Fibroblast of the aortic adventitia (primary cell): ENCODE results near the genes ADAMTS10, NFILZ, OR1M1, OR7D2 and TYK2.

- CAGE, long polyA plus RNA = no peak
These were observed 2.0 kb downstream of the ZNF414 start for GRCh38 chr19:8511723-8512561.

DNA sequence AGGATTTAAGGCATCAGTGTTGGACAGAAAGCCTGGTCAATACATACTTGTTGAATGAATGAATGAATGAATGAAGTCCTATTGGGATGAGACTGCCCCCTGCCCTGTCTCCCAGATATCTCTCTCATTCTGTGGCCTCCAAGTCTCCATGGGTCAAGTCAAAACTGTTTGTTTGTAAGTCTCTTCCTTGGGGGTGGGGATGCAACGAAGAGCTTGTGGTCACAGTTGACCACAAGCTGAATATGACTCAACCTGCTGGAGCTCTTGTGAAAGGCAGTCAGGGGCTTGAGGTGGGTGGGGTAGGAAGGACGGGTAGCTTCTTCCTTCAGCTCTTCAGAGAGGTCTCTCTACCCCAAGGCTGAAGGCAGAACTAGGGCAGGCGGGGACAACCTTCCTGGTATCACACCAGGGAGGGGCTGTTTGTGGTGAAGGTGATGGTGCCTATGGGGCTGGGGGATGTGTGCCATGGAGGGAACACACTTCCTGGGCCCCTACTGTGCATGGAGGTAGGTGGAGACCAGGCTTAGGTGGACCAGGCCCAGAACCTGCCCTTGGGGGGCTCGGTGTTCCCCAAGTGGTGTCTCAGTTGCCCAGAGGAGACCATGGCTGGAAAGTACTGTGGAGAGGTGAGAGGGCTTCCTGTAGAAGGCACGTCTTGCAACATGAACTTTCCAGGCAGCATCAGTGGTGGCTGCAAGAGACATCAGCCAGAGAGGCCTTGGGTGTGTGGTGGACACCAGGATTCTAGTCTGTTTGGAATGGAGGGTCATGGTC is 8.0 kb downstream of the MYO1F start:
- CAGE, long polyA plus RNA = no peak

GRCh38 chr19:8575335-8576168 is 1.7 kb downstream of the MYO1F start:
- CAGE, long polyA plus RNA = no peak

- CAGE, long polyA plus RNA = no peak
These were observed at the start of gene ADAMTS10 for GRCh38 chr19:8610149-8611292. TSS of gene ADAMTS10 (minus strand) at chr19:8610715.

DNA sequence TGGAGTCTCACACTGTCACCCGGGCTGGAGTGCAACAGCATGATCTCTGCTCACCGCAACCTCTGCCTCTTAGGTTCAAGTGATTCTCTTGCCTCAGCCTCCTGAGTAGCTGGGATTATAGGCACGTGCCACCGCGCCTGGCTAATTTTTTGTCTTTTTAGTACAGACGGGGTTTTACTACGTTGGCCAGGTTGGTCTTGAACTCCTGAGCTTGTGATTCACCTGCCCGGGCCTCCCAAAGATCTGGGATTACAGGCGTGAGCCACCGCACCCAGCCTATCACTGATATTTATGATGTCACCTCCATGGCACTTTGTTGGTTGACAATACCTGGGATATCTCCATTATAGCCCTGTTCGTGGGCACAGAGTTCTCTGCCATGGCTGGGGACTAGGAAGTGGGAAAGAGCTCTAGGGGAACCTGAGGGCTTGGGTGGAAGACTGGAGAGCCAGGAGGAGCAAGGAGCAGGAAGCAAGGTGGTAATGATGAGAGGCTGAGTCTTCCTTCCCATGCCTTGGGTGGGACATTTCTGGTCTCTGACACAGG is at the start of gene NFILZ:
TSS of gene NFILZ (plus strand) at position 365 of the 546 bp plus-strand sequence.
- CAGE, long polyA plus RNA = no peak

- CAGE, long polyA plus RNA = no peak
These were observed 7.8 kb downstream of the NFILZ start for GRCh38 chr19:8638170-8638708.

GRCh38 chr19:9009826-9010628 is 76.8 kb upstream of the OR1M1 start:
- CAGE, long polyA plus RNA = no peak

DNA sequence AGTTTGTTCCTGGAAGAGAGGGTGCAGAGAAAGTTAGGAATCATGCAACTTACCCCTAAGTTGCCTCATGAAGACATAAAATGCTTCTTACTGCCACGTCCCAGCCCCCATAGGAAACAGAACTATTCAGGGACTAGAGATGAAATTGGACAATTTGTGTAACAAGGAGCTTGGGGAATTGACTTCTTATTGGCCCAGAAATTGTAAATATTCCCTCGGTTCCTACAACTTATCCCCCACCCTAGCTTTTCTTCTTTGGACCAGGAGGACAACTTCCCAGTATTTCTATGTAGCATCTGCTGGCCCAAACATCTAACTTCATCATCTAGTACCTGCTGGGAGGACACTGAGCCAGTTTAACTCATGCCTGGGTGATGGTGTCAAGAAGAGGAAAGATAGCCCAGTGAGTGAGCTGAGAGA is at the start of gene OR1M1:
TSS of gene OR1M1 (plus strand) at position 307 of the 420 bp plus-strand sequence.
- CAGE, long polyA plus RNA = no peak

- CAGE, long polyA plus RNA = no peak
These were observed at the start of gene OR7D2 for GRCh38 chr19:9178792-9179114. TSS of gene OR7D2 (plus strand) at chr19:9178979.

GRCh38 chr19:9323232-9323685 is 720 bp upstream of the ZNF559 start:
- CAGE, long polyA plus RNA = no peak

GRCh38 chr19:9498029-9498506 is 348 bp downstream of the ZNF560 start:
- CAGE, long polyA plus RNA = no peak

DNA sequence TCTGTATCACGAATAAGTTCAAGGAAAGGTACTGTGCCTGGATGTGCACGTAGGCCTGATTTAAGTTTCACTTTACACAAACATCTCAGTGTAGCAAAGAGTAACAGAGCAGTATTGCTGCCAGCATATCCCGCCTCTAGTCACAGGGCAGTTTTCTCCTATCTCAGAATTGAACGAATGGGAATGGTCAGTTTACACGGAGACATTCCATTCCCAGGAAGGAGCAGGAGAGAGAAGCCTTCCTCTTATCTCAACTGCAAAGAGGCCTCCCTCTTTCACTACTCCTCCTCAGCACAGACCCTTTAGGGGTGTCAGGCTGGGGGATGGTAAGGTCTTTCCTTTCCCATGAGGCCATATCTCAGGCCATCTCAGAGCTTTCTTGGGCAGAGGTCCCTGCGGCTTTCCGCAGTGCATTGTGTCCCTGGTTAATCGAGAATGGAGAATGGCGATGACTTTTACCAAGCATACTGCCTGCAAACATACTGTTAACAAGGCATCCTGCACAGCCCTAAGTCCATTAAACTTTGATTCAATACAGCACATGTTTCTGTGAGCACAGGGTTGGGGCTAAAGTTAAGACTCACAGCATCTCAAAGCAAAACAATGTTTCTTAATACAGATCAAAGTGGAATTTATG is 21.2 kb upstream of the ZNF846 start:
- CAGE, long polyA plus RNA = no peak

- CAGE, long polyA plus RNA = no peak
These were observed 534 bp upstream of the FBXL12 start for GRCh38 chr19:9819382-9819844.

- CAGE, long polyA plus RNA = no peak
These were observed 27.8 kb downstream of the PIN1 start for GRCh38 chr19:9862840-9863368.

GRCh38 chr19:10007999-10008601 is 2.2 kb downstream of the COL5A3 start:
- CAGE, long polyA plus RNA = no peak

GRCh38 chr19:10037136-10037745 is 24.0 kb downstream of the RDH8 start:
- CAGE, long polyA plus RNA = no peak

GRCh38 chr19:10078296-10078763 is 7.8 kb upstream of the SHFL start:
- CAGE, long polyA plus RNA = no peak

DNA sequence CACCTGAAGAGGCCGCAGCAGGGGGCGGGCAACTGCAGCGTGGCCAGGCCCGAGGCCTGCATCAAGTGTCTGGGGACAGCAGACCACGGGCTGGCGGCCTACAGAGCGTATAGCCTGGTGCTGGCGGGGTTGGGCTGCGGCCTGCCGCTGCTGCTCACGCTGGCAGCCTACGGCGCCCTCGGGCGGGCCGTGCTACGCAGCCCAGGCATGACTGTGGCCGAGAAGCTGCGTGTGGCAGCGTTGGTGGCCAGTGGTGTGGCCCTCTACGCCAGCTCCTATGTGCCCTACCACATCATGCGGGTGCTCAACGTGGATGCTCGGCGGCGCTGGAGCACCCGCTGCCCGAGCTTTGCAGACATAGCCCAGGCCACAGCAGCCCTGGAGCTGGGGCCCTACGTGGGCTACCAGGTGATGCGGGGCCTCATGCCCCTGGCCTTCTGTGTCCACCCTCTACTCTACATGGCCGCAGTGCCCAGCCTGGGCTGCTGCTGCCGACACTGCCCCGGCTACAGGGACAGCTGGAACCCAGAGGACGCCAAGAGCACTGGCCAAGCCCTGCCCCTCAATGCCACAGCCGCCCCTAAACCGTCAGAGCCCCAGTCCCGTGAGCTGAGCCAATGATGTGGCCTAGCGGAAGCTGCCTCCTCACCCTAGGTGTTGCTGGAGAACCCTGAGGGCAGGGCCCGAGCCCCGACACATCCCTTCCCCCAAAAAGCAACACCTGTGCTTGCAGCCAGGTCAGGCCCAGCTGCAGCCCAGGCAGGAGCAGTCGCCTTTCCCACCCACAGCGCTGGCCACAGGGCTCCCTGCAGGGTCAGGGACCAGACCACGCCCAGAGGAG is 2.8 kb downstream of the P2RY11 start:
- CAGE, long polyA plus RNA = no peak

DNA sequence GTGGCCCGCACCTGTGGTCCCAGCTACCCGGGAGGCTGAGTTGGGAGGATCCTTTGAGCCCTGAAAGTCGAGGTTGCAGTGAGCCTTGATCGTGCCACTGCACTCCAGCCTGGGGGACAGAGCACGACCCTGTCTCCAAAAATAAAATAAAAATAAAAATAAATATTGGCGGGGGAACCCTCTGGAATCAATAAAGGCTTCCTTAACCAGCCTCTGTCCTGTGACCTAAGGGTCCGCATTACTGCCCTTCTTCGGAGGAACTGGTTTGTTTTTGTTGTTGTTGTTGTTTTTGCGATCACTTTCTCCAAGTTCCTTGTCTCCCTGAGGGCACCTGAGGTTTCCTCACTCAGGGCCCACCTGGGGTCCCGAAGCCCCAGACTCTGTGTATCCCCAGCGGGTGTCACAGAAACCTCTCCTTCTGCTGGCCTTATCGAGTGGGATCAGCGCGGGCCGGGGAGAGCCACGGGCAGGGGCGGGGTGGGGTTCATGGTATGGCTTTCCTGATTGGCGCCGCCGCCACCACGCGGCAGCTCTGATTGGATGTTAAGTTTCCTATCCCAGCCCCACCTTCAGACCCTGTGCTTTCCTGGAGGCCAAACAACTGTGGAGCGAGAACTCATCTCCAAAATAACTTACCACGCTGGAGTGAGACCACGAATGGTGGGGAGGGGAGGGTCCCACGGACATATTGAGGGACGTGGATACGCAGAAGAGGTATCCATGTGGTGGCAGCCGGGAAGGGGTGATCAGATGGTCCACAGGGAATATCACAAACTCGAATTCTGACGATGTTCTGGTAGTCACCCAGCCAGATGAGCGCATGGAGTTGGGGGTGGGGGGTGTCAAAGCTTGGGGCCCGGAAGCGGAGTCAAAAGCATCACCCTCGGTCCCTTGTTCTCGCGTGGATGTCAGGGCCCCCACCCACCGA is 1.2 kb upstream of the ICAM5 start:
- CAGE, long polyA plus RNA = no peak

DNA sequence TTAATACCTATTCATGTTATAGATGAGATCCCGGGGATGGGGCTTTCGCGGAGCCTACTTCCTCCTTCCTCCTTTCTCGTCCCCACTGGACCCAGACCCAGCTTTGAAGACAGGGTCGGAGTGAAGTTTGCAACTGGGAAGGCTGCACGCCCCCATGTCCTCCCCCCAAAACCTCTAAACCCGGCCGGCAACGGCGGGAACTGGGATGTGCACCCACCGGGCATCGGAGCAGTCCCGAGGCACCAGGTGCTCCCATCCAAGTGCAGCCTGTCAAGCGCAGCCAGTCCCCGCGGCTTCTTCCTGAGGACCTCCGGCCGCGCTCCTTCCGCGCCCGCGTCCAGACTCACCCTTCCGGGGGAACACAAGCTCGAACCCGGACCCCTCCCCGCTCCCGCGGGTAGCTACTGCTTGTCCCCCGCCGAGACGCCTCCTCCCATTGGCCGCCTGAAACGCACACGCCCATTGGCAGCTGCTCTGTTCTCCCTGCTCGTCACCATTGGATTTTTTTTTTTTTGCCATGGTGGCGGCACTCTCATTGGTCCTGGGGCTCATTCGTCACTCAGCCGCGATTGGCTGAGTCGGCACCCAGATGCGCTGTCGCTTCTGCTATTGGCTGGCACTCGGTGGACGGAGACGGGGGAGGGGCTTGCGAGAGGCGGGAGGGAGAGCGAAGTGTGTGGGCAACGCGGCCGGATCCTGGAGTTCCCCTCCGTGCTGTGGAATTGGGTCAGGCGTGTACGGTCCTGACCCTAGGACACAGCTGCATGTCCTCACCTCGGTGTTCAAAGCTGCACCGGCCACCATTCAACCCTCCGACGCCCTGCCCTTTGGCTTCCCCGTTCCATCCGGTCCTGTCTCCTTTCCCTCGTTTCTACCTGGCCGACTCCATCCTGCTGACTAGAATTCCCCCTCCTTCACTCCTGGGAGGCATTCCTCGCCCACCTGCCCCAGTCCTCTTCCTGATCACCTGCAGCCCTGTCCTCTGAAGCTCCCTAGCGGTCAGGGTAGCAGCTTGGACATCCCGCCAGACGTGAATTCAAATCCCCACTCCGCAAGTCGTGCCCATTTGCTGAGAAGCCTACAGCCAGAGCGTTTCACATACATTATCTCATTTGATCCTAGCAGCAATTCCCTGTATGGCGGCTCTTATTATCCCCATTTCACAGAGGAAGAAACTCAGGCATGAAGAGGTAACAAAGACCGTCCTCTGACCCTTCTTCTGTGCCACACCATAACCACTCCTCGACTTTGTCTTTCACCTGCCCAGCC is at the start of gene TYK2:
TSS of gene TYK2 (minus strand) at position 410 of the 1,269 bp plus-strand sequence.
- CAGE, long polyA plus RNA = no peak